Suprapubic skin (tissue), 4 donors: ENCODE measurements around the genes BTN2A2 and H2AC12.

DNA sequence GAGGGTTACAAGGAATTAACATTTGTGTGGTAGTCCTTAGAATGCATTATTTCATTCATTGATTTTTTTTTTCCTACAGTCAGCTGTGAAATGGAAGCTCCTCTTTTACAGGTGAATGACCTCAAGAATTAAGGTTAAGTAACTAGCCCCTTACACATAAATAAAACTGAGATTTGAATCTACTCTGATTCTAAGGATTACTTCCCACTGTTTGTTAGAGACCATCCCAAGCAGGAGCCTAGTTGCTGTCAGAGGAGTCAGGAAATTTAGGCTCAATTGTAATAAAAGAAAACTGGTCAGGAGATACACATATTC, 1.8 kb downstream of the H2BC10 start:
- PRO-cap, result no peak
- RAMPAGE, long total RNA, 4 experiments, result no peak in any of the 4 experiments

GRCh38 chr6:26299363-26299967, 14.1 kb upstream of the H4C8 start:
- PRO-cap, result unidirectional peak, plus-strand start at chr6:26299673
- RAMPAGE, long total RNA, 4 experiments, result no peak in any of the 4 experiments

DNA sequence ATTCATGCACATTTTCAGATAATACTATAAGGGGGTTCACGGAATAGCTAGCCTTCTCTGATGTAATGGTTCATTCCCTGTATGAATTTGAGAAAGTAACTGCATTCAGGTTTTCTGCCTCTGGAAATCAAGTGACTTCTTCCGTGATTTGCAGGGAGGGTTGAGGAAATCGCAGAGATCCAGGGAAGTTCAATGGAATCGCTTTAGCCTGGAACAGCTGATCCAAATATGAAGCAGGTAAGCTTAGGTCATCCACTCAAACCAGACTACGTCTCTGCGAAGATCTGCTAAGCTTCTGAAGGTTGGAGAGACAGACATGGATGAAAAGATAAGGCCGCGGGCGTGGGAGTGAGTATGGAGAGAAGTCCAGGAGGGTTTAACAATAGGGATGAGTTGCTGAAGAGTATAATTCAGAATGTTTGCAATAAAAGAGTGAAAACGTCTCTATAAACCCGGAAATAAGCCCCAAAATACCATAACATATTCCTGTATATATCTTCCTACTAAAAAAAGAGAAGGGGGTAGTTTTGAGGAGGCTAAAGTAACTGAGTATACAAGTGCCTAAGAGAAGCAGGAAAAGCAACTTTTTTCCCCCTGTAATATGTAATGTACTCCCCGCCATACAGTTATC, 34.1 kb upstream of the BTN3A2 start:
- PRO-cap, result no peak
- RAMPAGE, long total RNA, 4 experiments, result no peak in any of the 4 experiments

DNA sequence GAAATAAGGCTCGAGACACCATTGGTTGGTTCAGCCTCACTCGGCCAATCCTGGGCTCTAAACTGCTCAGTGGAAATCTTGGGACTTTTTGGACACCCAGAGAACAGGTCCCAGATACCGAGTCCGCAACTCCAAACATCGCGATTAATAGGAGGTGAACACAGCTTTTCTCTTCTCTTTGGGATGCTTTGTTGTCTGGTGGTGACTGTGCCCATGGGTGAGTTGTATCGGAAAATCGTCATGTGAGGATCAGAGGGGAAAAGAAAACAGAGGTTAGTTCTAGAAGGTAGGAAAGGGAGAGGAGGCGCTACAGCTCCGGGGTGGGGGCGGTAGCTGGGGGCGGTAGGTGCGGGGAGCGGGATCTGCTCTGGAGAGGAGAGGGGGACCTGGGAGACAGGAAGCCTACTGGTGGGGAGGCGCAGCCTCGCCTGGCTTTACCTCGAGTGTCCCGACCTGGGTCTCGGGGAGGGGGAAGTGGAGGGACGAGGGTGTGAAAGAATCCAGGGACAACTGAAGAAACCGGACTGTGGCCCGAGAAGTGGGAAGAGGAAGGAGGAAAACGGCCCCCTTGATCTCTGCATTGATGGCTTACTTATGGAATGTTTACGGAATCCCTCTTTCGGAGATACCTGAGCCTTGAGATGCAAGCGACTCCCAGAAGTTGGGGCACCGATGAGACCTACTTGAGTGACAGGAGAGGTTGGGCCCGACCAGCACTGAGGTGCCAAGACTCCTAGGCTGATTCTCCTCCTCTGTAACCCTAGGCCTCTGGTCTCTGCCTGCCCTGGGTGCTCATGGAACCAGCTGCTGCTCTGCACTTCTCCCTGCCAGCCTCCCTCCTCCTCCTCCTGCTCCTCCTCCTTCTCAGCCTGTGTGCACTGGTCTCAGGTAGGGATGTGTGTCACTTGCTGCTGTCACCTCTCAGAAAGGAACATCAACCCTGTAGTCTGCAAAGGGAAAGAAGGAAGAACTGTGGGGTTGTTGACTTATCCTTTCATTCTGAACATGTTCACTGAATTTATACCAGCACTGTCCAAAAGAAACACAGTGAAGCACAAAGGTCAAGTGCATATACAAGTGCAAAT, at the start of gene BTN2A2:
Gene BTN2A2 (plus strand): TSS at position 81 of the 1,085 bp plus-strand sequence.
- PRO-cap, result unidirectional peak, plus-strand start at position 372 of the sequence
- RAMPAGE, long total RNA, 4 experiments, result start-site peak on the plus strand in 2 of 4 experiments, centred at positions 96 to 122 of the sequence, 26 to 42 reads per replicate

- PRO-cap, result no peak
- RAMPAGE, long total RNA, 4 experiments, result no peak in any of the 4 experiments
Measured at GRCh38 chr6:26422819-26423515, 17.3 kb upstream of the BTN3A3 start.

DNA sequence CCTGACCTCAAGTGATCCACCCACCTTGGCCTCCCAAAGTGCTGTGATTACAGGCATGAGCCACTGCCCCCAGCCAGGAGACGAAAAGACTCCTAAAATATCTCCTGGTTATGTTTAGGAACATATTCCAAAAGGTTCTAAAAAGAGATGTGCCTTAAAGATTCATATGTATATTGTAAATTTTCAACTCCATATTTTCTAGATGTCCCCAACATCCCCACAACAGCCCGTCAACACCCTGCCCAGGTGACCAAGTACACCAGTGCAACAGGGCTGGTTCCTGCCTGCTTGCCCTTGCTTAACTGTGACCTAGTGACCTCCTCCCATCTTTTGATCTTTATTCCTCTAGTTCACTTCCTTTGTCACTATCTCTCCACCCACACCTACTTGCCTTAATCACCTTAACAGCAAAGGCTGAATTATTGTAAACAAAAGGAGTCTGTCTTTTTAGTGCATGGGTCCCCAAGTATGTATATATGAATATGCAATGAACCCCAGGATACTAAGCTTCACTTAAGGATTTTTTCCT, 17.3 kb downstream of the BTN2A1 start:
- PRO-cap, result no peak
- RAMPAGE, long total RNA, 4 experiments, result no peak in any of the 4 experiments

DNA sequence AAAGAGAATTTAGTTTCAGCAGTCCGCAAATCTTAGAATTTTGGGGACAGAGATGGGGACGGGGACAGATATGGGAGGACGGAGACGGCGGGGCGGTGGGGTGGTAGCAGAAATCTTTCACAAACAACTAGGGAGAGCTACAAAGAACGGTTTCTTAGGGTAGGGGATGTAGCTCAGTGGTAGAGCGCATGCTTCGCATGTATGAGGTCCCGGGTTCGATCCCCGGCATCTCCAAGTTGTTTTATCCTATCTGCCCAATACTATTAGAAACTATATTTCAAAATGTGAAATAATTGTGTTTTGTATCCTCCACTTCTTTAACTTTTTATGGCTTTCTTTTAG, 15.1 kb downstream of the HMGN4 start:
- PRO-cap, result unidirectional peak, plus-strand start at position 157 of the sequence
- RAMPAGE, long total RNA, 4 experiments, result no peak in any of the 4 experiments

GRCh38 chr6:26555181-26555593, 17.0 kb downstream of the HMGN4 start:
- PRO-cap, result unidirectional peak, plus-strand start at chr6:26555266
- RAMPAGE, long total RNA, 4 experiments, result no peak in any of the 4 experiments

- PRO-cap, result no peak
- RAMPAGE, long total RNA, 4 experiments, result no peak in any of the 4 experiments
Measured at GRCh38 chr6:26576302-26576763, 20.4 kb upstream of the ABT1 start.

DNA sequence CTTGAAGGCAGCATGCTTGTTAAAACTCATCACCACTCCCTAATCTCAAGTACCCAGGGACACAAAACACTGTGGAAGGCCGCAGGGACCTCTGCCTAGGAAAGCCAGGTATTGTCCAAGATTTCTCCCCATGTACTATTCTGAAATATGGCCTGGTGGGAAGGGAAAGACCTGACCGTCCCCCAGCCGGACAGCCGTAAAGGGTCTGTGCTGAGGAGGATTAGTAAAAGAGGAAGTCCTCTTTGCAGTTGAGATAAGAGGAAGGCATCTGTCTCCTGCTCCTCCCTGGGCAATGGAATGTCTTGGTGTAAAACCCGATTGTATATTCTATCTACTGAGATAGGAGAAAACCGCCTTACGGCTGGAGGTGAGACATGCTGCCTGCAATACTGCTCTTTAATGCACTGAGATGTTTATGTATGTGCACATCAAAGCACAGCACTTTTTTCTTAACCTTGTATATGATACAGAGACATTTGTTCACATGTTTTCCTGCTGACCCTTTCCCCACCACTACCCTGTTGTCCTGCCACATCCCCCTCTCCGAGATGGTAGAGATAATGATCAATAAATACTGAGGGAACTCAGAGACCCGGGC, 85.4 kb upstream of the ZNF322 start:
- PRO-cap, result no peak
- RAMPAGE, long total RNA, 4 experiments, result no peak in any of the 4 experiments

DNA sequence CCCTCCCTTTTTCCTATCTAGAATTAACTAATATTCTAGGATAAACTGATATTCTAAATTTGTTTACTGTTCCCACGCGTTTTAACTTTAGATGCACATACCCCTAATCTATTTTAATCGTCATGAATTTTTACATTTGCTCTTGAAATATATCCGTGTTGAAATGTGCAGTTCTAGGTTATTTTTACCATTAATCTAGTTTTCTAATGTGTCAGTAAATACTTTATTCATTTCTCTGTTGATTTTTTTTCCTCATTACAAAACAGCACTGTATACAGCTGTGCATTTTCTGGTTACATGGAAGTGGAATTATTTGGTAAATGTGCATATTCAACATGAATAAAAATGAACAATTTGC, 1.2 kb downstream of the H4C9 start:
- PRO-cap, result no peak
- RAMPAGE, long total RNA, 4 experiments, result no peak in any of the 4 experiments

GRCh38 chr6:27146942-27147841, at the start of gene H2AC12:
Gene H2AC12, plus strand, starts transcription at chr6:27147106.
- PRO-cap, result bidirectional peak, plus-strand start at chr6:27147106, minus-strand start at chr6:27146855; unidirectional peak, plus-strand start at chr6:27147275; bidirectional peak, plus-strand start at chr6:27147645, minus-strand start at chr6:27147385
- RAMPAGE, long total RNA, 4 experiments, result start-site peak on the plus strand in 1 of 4 experiments, at chr6:27147106-27147110 at its widest, 495 reads per replicate

DNA sequence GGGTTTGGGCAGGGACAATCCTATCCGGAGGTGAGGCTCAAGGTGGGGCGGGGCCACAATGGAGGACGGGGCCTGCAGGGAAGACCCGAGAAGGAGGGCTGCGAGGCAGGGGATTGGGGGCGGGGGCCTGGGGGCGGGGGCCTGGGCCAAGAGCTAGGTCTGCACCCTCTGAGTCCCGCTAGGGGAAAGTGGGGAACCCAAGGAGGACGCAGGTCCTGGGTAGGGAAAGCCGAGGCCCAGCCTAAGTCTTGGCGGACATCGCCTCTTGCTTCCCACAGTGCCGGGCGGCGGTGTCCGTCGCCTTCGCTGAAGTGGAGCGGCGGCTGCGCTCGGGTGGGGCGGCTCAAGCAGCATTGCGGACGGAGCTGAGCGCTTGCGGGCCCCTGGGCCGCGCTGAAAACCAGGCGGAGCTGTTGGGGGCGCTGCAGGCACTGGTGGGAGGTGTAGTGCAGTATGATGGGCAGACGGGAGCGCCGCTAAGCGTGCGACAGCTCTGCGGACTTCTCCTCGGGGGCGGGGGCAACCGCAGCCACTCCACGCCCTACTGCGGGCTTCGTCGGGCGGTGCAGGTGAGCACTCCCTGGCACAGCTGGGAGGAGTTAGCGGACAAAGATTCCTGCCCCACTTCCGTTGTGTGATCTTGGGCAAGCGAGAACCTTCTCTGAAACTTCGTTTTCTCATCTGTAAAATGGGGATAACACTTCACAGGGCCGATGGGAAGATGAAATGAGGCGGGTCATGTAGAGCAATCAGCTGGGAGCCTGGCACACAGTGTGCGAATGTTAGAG, 4.2 kb downstream of the PRSS16 start:
- PRO-cap, result bidirectional peak, plus-strand start at position 58 of the sequence, minus-strand start outside the sequence; unidirectional peak, minus-strand start at position 401 of the sequence
- RAMPAGE, long total RNA, 4 experiments, result no peak in any of the 4 experiments

DNA sequence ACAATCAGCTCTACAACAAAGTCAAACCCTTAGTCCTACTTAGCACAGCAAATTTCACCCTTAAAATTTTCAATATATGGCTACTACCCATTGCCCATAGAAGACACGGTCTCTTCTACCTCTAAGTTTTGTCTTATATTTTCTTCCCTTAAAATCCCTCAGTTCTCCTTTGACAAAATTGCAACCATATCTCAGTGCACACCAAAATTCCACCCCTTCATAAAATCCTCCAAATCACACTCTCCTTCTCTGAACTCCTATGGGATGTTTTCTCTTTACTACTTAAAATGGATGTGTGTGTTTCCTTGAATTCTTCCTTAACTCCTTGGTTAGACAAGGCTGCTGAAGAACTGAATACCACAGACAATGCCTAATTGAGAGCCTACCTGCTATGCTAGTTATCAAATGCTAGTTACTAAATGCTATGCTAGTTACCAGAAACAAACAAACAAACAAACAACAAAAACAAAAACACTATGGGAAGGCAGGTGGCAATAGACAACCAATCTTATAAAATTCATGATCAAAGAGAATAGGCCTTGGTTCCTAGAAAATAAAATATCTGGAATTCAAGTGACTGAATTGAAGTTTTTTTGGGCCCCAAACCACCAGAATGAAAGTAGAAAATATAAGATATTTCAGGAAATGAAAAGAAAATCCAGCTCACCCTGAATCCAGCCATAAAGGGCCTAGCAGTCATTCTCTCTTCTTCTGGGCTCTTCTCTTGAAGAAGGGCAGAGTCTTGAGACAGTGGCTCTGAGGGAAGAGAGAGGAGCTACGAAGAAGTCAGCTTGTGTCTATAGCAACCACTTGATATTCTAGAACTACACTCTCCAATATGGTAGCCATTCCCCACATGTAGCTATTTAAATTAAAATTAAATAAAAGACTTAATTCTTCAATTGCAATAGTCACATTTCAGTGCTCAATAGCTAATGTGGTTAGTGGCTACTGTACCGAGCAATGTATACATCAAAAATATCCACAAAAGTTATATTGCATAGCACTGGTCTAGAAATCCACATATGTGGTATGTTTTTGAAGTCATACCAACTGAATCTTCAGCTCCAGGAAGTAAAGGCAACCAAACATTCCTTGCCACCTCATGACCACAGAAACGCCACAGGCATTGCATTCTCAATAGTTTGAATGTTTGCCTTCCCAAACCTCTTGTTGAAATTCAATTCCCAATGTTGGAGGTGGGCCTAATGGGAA, 18.7 kb upstream of the ZNF391 start:
- PRO-cap, result no peak
- RAMPAGE, long total RNA, 4 experiments, result no peak in any of the 4 experiments

DNA sequence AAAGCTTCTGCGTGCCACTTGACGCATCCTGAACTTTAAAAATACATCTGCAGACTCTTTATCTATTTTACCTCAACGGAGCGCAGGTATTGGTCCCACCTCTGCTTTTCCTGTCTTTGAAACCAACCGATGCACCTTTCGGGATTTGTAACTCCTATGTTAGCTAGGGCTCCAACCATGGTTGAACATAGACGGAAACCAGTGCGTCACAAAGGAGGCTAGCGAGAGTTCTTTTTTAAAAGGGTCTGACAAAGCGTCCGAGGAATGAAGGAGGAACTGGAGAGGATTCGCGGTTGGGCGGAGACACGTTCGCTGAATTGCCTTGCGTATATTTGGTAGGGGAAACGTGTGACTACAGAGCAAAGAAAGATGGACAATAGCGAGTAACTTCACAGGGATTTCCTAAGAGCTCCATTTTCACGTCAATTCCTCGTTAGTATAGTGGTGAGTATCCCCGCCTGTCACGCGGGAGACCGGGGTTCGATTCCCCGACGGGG, 6.4 kb upstream of the ZNF184 start:
- PRO-cap, result no peak
- RAMPAGE, long total RNA, 4 experiments, result no peak in any of the 4 experiments

GRCh38 chr6:27541532-27542408, 68.9 kb upstream of the ZNF184 start:
- PRO-cap, result no peak
- RAMPAGE, long total RNA, 4 experiments, result no peak in any of the 4 experiments

DNA sequence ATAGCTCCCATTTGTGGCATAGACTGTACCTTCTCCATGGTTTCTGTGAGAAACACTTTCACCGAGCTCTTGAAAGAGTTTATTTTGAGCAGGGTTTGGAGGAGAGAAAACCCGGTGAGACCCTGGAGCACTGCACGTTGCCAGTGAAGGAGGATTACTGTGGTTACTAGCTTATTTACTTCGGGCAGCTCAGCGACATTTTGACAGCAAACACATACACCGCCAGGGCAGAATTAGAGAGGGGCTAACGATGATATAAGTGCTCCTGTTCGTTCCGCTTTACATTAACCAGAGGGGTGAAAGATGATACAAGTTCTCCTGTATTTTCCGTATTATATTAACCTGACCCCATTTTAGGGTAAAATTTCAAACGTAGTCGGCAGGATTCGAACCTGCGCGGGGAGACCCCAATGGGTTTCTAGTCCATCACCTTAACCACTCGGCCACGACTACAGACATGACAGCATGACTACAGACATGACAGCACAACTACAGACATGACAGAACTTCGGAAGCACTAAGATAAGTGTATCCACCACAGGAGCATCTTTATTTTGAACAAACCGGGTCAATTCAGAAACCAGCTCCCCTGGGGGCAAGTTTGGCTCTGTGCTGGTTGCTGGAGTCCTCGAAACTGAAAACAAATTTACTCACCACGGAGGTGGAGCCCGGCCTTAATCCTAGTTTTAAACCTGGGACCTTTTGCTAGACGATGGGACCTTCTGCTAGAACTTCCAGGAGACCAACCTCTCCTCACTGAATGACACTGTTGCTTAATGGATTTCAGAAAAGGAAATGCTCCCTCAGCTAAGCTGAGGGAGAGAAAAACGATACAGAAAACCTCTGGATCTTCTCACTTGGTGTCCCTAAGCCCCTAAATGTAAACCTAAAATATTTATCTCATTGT, 80.4 kb upstream of the ZNF184 start:
- PRO-cap, result unidirectional peak, minus-strand start at position 459 of the sequence
- RAMPAGE, long total RNA, 4 experiments, result no peak in any of the 4 experiments

DNA sequence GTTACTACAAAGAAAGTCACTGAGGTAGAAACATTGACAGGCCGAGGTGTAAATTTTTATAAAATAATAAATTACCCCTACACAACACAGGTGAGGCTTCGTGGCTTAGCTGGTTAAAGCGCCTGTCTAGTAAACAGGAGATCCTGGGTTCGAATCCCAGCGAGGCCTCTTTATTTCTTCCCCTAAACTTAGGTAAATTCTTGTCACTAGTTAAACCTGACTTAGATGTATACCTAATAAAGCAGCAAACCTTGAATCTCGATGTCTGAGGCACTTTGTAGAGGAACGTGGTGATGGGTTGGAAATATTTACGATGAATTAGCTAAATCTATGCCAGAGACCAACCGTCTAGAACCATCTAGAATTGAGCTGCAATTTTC, 81.1 kb downstream of the H2BC13 start:
- PRO-cap, result no peak
- RAMPAGE, long total RNA, 4 experiments, result no peak in any of the 4 experiments

DNA sequence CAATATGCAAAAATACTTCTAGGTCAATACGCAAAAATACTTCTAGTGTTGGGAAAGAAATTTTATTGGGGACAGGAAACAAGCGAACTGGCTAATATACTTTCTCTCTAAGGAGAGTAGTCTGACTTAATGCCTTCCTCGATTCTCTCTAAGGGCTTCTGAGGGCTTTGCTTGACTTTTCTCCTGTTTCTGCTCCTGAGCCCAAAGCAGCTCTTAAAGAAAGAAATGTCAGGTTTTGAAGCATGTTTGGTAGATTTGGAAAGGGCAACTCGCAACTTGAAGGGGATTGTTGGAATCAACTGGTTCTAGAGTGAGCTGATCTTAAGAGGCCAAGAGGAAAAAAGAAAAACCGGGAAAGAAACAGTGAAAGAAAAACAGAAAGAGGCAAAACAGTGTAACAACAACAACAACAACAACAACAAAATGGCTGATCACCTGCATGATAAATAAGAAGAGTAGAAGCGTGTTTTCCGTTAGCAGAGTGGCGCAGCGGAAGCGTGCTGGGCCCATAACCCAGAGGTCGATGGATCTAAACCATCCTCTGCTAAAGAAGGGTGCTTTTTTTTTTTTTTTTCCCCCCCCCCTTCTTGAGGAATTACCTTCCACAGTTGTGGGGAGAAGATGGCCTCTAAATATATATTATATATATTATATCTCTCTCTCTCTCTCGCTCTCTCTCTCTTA, 30.2 kb downstream of the H2BC13 start:
- PRO-cap, result unidirectional peak, plus-strand start at position 473 of the sequence
- RAMPAGE, long total RNA, 4 experiments, result no peak in any of the 4 experiments

GRCh38 chr6:27824367-27825613, 898 bp downstream of the H4C11 start:
- PRO-cap, result no peak
- RAMPAGE, long total RNA, 4 experiments, result no peak in any of the 4 experiments